Skeletal muscle tissue (tissue), 7 donors: ENCODE results near the genes SPINT4 and UBE2C.

DNA sequence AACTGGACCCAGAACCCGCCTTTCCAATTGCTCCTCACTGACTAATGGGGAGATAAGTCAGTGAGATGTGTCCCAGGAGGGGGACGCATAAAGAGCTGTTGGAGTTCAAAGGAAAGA lies 622 bp upstream of the DBNDD2 start:
- PRO-cap, 3 experiments: peak in 1 of 3 experiments; most common plus-strand start position 60 of the sequence (in 1); most common minus-strand start position 17 of the sequence (in 1)
- RAMPAGE, long total RNA: no peak
- RRBS, 2 experiments: no CpG with 5 or more reads among the region's 2 CpGs

GRCh38 chr20:45722154-45722588 lies at the start of gene SPINT4:
Gene SPINT4, plus strand, starts transcription at chr20:45722347.
- PRO-cap, 3 experiments: no peak in any of the 3 experiments
- RAMPAGE, long total RNA: no peak
- RRBS, 2 experiments: no CpG with 5 or more reads among the region's 2 CpGs

- PRO-cap, 3 experiments: no peak in any of the 3 experiments
- RAMPAGE, long total RNA: no peak
- RRBS, 2 experiments: no CpG with 5 or more reads among the region's 1 CpG
These were observed 16.6 kb downstream of the WFDC3 start for GRCh38 chr20:45775052-45775416.

DNA sequence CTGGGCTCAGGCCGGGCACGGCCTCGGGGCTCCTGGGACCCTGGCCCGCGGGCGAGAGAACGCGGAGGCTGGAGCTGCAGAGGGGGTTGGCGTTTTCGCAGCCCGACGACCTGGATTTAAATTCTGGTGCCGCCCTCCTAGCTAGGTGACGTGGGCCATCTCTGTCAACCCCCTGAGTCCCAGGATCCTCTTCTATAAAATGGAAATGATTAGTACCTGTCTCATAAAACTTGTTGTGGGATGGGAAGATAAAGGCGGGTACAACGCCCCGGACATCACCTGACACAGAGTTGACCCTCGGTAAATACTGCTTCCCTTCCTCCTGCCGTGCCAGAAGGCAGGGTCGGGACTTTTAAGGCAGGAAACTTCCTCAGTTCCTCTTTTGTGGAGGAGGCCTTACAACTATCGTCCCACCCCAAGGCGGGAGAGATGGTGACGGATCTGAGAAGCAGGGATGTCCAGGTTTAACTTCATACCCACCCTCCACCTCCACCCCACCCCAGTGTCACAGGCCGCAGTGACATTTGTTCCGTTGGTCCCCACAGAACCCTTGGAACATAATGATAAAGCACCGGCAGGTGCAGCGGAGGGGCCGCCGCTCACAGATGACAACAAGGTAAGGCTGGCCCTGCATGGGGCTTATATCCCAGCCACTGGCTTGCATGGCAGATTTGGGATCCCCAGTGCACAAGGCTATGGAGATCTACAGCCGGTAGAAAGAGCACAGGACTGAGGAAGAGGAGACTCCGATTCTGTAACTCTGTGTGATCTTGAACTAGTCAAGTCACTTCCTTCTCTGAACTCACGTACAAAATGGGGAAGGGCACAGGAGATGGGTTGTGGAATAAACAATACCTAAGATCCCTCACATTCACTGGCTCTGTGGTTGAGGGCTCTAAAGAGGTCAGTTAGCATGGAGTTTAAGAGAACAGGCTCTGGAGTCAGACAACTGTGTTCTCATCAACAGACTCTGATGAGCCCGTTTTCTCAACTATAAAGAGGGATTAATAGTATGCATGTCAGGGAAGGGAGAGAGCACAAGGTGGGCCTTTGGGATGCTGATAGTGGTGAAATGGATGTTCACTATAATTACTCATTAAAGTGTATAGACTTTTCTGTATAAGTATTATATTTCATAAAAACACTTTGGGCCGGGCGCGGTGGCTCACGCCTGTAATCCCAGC lies 770 bp downstream of the DNTTIP1 start:
- PRO-cap, 3 experiments: peak in 2 of 3 experiments; most common plus-strand start position 577 of the sequence (in 1); most common minus-strand start position 552 of the sequence (in 1)
- RAMPAGE, long total RNA: start-site peak on the plus strand centred at position 349 of the sequence, 144 bp wide, 17 and 5 reads in 2 replicates
- RRBS, 2 experiments: 27% methylated on average over 5 of the region's 37 CpGs; no CpG with 5 or more reads in 1 of the 2 experiments

DNA sequence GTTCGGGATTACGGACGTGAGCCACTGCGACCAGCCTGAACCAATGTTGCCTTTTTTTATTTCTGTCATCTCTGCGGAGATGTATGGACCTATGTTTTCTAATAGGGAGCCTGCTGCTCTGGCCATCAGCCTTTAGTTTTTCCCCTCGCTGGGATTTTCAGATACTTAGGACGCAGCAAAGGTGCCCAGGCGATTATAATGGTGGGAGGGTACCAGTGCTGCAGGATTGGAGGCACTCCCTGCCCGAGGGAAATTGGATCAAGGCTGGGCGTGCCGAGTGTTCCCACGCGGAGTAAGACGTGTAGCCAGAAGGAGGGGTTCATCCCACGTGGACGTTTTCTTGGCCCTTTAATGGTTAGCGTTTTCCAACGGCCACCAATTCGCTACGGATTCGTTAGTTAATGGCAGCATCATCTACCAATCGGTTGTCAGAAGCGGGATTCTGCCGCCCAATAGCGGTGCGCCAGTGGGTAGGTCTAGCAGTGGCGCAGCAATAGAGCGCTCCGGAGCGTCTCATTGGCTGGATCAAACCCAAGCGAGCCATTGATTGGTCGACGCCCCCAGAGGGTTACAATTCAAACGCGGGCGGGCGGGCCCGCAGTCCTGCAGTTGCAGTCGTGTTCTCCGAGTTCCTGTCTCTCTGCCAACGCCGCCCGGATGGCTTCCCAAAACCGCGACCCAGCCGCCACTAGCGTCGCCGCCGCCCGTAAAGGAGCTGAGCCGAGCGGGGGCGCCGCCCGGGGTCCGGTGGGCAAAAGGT lies at the start of gene UBE2C:
UBE2C (plus strand) TSS at position 606 of the 760 bp plus-strand sequence.
- PRO-cap, 3 experiments: peak in 1 of 3 experiments; most common plus-strand start position 608 of the sequence (in 1); most common minus-strand start position 266 of the sequence (in 1)
- RAMPAGE, long total RNA: start-site peak on the plus strand centred at position 632 of the sequence, 58 bp wide, 23 and 182 reads in 2 replicates
- RRBS, 2 experiments: 2 to 3% methylated on average over 11 of the region's 57 CpGs

GRCh38 chr20:45822849-45823514 lies 4.1 kb downstream of the TNNC2 start:
- PRO-cap, 3 experiments: no peak in any of the 3 experiments
- RAMPAGE, long total RNA: no peak
- RRBS, 2 experiments: 11 to 12% methylated on average over 13 to 19 of the region's 33 CpGs

DNA sequence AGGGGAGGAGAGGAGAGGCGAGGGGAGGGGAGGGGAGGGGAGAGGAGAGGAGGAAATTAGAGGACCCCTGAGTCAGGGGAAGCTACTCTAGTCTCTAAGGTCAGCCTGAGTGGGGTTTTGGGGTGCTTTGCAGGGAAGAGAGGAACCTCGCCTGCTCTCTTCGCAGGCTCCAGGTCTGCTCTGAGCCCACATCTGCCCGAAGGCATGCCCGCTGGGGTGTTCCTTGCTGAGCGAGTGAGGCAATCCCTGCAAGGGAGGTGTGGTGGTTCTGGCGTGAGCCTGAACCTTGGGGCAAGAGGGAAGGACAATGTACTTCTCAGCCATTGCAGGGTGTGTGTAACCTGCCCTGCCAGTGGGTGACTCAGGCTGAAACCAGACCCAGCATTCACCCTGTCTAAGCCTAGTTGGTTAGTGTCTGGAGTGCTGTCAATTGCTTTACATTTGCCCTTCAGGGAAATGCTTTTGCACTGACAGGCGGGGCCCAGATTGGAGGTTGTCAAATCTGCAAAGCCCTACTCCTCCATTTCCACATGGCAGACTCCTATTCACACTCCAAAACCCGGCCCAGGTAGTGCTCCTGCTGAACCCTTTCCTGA lies 15.3 kb upstream of the MMP9 start:
- PRO-cap, 3 experiments: no peak in any of the 3 experiments
- RAMPAGE, long total RNA: no peak
- RRBS, 2 experiments: no CpG with 5 or more reads among the region's 9 CpGs

DNA sequence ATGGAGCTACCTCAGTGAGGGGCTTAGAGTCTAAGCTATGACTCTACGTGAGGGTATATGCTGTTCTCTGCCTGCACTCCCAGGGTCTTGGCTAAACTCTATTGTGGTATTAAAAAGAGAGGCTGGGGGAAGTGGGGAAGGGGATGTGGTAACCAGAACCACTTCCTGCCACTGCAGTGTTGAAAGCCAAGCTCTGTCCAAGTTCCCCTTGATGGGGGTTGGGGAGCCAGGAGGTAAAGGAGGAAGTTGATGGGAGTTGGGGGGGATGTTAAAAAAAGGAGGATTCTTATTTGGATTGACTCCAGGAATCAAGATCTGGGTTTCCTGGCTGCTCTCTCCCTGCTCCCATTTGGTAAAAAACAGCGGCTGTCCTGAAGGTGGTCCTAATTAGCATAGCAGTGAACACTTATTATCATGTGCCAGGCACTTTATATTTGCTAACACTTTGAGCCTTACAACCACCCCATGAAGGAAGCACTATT lies 3.5 kb upstream of the MMP9 start:
- PRO-cap, 3 experiments: no peak in any of the 3 experiments
- RAMPAGE, long total RNA: no peak
- RRBS, 2 experiments: no CpG with 5 or more reads among the region's 2 CpGs

DNA sequence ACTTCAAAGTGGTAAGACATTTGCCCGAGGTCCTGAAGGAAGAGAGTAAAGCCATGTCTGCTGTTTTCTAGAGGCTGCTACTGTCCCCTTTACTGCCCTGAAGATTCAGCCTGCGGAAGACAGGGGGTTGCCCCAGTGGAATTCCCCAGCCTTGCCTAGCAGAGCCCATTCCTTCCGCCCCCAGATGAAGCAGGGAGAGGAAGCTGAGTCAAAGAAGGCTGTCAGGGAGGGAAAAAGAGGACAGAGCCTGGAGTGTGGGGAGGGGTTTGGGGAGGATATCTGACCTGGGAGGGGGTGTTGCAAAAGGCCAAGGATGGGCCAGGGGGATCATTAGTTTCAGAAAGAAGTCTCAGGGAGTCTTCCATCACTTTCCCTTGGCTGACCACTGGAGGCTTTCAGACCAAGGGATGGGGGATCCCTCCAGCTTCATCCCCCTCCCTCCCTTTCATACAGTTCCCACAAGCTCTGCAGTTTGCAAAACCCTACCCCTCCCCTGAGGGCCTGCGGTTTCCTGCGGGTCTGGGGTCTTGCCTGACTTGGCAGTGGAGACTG lies 465 bp upstream of the MMP9 start:
- PRO-cap, 3 experiments: no peak in any of the 3 experiments
- RAMPAGE, long total RNA: no peak
- RRBS, 2 experiments: no CpG with 5 or more reads among the region's 5 CpGs

DNA sequence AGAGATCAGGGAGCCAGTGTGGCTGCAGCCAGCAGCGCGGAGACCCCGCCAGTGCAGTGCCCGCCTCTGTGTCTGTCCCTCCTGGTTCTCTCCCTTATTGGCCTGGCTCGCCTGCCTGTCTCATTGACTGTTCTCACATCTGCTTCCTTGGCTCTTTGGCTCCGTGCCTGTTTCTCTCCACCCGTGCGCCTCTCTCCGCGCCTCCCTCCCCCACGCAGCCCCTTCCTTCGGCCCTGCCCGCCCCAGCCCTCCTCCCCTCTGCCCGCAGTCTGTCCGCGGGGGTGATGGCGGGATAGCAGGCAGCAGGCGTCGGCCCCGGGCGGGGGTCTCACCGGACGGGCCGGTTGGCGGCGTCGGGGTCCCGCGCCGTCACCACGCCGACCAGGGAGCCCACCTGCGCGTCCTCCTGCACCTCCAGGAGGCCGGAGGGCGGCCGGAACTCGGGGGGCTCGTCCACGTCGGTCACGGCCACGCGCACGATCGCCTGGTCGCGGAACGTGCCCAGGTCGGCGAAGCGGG lies 91.9 kb downstream of the CD40 start:
- PRO-cap, 3 experiments: no peak in any of the 3 experiments
- RAMPAGE, long total RNA: no peak
- RRBS, 2 experiments: 14 to 23% methylated on average over 11 of the region's 52 CpGs

DNA sequence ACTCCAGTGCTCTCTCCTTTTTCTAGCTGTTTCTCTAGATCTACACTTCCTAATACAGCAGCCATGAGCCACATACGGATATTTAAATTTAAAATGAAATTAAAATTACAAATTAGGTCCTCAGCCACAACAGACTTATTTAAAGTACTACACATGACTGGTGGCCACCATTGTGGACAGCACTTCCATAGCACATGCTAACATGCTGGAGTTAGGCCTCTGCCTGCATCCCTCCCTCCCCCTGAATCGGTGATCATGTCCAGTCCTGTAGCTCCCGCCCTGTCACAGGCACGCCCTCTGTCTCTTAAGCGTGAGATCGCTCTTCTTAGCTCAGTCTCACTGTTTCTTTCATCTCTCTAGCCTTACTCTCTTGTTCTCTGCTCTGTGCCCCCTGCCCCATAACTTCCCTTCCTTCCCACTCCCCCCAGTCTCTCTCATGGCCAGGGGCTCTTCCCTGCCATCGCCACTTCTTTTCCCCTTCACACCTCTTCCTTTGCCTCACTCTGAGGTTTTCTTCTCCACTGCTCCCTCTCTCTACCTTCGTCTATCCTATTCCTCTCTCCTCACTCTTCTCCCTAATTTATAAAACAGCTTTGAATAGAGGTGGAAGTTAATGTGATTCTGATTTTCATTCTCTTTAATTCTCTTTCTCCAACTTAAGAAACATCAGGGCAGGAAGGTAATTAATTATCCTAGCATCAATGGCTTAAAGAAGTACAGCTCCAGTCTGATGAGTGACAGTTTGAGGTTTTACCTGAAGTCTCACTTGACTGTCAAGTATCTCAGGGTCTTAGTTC lies 13.4 kb upstream of the SLC35C2 start:
- PRO-cap, 3 experiments: no peak in any of the 3 experiments
- RAMPAGE, long total RNA: no peak
- RRBS, 2 experiments: no CpG with 5 or more reads among the region's 8 CpGs

GRCh38 chr20:46550713-46550943 lies 174 bp upstream of the OCSTAMP start:
- PRO-cap, 3 experiments: no peak in any of the 3 experiments
- RAMPAGE, long total RNA: no peak
- RRBS, 2 experiments: no CpG with 5 or more reads among the region's 3 CpGs

DNA sequence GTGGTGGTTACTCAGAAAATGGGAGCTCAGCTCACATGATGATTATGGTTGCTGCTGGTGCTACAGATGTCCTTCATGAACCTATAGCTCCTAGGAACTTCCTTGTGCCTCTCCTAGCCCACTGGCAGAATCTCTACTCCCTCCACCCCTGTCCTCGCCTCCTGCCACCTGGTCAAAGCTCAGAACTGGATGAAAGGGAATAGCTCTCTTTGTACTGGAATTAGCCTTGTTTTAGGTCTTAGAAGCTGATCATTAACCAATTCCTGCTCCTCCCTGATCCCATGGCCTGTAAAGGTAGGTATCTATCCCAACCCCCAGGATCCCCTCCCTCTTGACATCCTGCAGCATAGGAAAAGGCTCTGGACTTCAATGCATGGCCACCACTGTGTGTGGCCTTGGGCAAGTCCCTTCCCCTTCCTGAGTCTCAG lies 44.0 kb downstream of the SLC13A3 start:
- PRO-cap, 3 experiments: no peak in any of the 3 experiments
- RAMPAGE, long total RNA: no peak
- RRBS, 2 experiments: no CpG with 5 or more reads among the region's 1 CpG

GRCh38 chr20:46701938-46702380 lies 7.5 kb upstream of the SLC2A10 start:
- PRO-cap, 3 experiments: no peak in any of the 3 experiments
- RAMPAGE, long total RNA: no peak
- RRBS, 2 experiments: no CpG with 5 or more reads among the region's 6 CpGs

DNA sequence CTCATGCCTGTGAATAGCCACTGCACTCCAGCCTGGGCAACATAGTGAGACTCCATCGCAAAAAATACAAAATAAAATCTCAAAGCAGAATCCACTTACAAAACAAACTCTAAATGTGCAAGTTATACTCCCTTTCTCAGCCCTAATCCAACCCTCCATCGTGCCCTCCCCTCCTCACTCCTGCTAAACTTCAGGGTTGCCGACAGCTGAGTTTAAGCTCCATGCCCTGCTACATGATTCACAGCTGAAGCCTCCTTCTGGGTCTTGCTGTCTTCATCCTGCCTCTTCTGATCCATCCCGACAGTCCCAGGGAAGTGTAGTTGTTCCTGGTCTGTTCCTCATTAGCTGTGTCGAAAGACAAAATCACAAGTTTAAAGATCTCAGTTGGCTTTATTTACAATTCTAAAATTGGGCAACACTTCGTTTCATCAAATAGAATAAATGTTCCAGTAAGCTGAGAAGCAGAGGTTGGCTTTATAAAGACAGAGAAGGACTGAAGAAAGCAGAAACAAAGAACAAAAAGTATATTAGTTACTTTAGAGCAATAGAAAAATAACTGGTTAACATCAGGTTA lies 4.2 kb upstream of the SLC2A10 start:
- PRO-cap, 3 experiments: peak in 1 of 3 experiments; most common minus-strand start position 289 of the sequence (in 1)
- RAMPAGE, long total RNA: no peak
- RRBS, 2 experiments: no CpG with 5 or more reads among the region's 6 CpGs

DNA sequence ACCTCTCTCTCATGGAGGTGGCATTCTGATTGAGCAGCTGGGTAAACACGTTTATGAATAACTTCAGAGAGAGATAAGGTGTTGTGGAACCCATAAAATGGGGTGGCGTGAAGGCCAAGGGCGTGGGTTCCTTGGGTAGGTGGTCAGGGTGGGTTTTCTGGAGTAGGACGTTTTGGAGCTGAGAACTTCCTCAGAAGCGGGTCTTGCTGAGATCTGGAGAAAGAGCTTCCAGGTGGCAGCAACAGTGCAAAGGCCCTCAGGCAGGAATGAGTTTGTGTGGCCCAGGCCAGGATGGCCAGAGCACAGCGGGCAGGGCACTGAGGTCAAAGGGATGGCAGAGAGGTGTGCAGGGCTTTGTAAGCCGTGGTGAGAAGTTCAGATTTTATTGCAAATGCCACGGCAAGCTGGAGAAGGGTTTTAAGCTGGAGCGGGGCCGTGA lies 993 bp downstream of the SLC2A10 start:
- PRO-cap, 3 experiments: no peak in any of the 3 experiments
- RAMPAGE, long total RNA: no peak
- RRBS, 2 experiments: no CpG with 5 or more reads among the region's 10 CpGs

DNA sequence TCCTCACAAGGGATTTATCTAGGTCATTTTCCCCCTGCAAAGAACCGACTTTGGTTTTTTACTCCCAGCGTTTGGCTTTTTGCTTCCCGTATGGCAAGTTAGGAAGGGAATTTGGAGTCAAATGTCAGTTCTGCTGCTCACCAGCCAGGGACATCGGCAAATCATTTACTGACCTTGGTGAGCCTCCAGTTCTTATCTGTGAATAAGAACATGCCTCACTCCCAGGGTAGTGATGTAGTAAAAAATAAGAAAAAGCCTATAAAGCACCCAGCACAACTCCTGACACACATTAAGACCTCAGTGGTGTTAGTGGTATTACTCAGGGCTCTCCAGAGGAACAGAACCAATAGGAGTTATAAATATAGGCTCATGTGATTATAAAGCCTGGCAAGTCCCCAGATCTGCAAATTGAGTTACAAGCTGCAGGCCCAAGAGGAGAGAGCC lies 71.5 kb upstream of the EYA2 start:
- PRO-cap, 3 experiments: no peak in any of the 3 experiments
- RAMPAGE, long total RNA: no peak
- RRBS, 2 experiments: no CpG with 5 or more reads among the region's 4 CpGs

DNA sequence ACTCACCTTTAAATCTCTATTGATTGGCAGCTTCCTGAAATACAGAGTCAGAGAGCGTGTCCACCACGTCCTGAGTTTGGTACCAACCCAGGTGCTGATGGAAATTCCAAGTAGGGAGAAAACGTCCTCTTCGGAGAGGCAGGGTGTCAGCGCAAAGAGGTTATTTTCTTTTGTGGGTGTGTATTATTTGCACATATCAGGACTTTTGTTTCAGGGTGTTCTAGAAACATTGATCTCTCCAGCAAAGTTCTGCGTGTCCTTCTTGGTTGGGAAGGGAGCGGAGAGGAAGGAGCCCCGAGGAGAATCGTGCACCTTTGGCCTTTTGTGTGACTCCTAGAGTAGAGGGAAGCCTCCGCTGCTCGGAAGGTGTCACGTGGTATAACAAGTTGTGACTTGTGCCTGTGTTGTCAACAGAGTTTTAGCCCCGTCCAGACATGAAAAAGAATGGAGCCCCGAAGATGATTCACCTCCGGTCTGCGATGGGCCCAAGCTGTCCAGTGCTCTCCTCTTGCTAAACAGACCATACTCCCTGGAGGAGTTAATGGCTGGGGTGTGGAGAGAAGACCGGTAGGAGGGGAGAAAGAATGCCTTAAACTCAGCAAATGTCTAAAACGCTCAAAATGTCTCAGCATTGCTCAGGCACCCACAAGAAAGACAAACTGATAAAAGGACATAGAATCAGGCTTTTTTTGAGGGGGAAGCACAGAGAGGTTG lies 6.9 kb downstream of the EYA2 start:
- PRO-cap, 3 experiments: no peak in any of the 3 experiments
- RAMPAGE, long total RNA: no peak
- RRBS, 2 experiments: 77% methylated on average over 3 of the region's 18 CpGs; no CpG with 5 or more reads in 1 of the 2 experiments

DNA sequence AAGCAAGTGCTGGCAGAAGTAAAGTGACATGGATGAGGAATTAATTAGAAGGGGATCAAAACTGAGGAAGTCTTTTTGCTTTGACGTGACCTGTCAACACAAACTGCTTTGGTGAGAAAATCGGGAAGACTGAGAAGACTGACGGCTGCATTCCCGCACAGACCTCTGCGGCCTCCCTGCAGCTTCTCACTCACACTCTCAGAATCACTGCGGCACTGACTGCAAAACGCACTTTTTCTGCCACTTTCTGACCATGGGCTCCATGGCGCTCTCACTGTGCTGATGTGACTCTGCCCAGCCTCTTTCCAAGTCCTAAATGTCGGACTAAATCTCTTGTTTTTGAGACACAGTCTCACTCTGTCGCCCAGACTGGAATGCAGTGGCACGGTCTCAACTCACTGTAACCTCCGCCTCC lies 142.3 kb downstream of the ZMYND8 start:
- PRO-cap, 3 experiments: no peak in any of the 3 experiments
- RAMPAGE, long total RNA: no peak
- RRBS, 2 experiments: no CpG with 5 or more reads among the region's 12 CpGs

DNA sequence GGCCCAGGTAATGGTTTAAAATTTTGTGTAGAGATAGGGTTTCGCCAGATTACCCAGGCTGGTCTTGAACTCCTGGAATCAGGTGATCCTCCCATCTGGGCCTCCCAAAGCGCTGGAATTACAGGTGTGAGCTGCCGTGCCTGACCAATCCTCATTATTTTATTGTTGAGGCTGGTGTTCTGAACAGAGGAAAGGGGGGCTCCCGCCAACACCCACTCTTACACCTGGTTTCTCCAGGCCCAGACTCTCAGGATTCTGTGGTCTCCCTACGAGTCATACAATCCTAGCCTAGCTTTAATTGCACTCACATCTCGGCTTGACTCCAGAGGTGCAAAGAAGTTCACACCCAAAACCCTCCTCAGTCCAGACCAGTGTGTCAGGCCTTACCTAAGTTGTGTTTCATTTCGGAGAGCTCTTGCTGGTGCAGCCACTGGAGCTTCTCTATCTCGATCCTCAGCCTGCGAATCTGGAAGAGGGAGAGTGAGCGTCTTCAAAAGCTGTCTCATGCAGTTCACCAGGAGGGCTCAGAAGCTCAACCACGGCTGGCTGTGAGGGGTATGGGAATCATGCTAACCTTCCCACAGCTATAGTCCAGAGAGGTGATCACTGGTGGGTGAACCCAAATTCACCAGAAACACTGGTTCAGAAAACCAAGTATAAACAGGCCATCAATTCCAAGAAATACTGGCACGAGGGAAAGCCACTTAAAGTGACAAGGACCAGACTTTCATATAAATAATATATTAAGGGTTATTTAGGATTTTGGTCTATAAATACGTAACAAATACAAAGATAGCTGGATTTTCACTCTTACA lies 129.5 kb downstream of the ZMYND8 start:
- PRO-cap, 3 experiments: no peak in any of the 3 experiments
- RAMPAGE, long total RNA: no peak
- RRBS, 2 experiments: no CpG with 5 or more reads among the region's 13 CpGs